HepG2 (cell line): ENCODE data around the gene SLC4A8.

DNA sequence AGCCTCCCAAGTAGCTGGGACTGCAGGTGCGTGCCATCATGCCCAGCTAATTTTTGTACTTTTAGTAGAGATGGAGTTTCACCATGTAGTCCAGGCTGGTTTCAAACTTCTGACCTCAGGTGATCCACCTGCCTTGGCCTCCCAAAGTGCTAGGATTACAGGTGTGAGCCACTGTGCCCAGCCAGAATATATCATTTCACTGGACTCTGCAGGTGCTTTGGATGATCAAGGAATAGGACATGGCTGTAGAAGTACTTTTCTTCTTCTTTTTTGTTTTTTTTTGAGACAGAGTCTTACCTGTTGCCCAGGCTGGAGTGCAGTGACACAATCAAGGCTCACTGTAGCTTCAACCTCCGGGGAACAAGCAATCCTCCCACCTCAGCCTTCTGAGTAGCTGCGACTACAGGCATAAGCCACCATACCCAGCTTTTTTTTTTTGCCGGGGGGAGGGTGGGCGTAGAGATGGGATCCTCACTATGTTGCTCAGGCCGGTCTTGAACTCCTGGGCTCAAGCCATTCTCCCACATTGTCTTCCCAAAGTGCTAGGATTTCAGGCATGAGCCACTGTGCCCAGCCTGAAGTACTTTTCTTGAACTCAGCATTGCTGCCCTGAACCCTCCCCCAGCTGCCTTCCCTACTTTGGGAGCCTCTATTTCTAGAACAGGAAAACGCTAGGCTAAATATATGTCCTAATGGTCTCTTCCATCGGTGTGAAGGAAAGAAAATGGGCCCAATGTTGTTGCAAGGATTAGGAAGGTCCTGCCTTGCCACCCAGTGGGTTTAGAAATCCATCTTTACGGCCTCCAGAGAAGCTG is 7.2 kb upstream of the CELA1 start:
- RRBS, 2 experiments = no CpG with 5 or more reads among the region's 9 CpGs
CAGE:
- cytosol, long polyA minus RNA = no peak
- cytosol, long polyA plus RNA = no peak
- long polyA plus RNA = no peak
- nucleus, long polyA minus RNA = no peak
- nucleus, long polyA plus RNA = no peak

DNA sequence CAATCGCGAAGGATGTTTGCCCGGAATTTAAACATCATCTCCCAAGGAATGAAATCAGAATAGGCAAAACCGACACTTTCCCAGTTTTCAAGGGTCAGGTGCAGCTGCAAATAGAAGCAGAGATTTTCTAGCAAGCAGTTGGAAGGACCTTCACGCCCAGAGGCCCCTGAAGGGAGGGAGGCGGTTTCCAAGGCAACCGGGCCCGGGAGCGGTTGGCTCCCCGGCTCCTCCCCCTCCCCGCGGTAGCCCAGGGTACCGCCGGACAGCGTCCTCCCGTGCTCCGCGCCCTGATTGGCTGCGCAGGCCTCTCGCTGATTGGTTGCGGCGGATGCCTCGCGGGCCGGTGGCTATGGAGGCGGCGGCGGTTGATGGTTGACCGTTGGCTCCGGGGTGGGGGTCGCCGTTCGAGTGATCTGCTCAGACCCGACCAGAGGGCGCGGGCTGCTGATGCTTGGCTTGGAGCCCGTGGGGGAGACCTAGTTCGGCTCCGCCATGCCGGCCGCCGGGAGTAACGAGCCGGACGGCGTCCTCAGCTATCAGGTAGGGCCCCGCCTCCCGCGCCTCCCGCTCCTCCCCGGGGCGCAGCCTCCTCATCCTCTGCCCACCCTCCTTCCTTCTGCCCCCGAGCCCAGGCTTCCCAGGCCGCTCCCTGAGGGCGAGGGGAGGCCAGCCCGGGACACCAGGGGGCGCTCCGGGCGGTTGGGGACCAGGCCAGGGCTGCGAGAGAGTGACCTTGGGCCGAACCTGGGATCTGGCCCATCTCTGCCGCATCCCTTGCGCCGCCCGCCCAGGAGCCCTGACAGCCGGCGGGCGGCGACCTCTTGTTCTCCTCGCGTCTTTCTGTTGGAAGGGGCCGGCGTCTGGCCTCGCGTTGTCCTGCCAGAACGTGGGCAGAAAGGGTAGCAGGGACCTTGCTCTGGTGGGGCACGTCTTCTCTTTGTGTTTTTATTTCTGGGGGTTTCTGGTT is at the start of gene SLC4A8:
Gene SLC4A8, plus strand, starts transcription at position 336 of the 967 bp plus-strand sequence.
- RRBS, 2 experiments = 3 to 4% methylated on average over 38 to 44 of the region's 77 CpGs
CAGE:
- cytosol, long polyA minus RNA = no peak
- cytosol, long polyA plus RNA = no peak
- long polyA plus RNA = no peak
- nucleus, long polyA minus RNA = no peak
- nucleus, long polyA plus RNA = no peak

GRCh38 chr12:51806751-51807298 is 7.9 kb downstream of the TMDD1 start:
- RRBS, 2 experiments = 59 to 64% methylated on average over 3 of the region's 19 CpGs
CAGE:
- cytosol, long polyA minus RNA = no peak
- cytosol, long polyA plus RNA = no peak
- long polyA plus RNA = no peak
- nucleus, long polyA minus RNA = no peak
- nucleus, long polyA plus RNA = no peak

DNA sequence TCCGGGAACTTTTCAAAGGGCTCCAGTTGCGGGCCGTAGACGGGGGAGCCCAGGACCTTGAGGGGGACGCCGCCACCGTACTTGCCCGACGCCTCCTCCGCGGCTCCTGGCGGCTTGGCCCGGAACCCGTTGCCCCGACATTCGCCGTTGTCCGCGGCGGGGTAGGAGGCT is 6.5 kb upstream of the TMDD1 start:
- RRBS, 2 experiments = no CpG with 5 or more reads among the region's 20 CpGs
CAGE:
- cytosol, long polyA minus RNA = no peak
- cytosol, long polyA plus RNA = no peak
- long polyA plus RNA = no peak
- nucleus, long polyA minus RNA = no peak
- nucleus, long polyA plus RNA = no peak

DNA sequence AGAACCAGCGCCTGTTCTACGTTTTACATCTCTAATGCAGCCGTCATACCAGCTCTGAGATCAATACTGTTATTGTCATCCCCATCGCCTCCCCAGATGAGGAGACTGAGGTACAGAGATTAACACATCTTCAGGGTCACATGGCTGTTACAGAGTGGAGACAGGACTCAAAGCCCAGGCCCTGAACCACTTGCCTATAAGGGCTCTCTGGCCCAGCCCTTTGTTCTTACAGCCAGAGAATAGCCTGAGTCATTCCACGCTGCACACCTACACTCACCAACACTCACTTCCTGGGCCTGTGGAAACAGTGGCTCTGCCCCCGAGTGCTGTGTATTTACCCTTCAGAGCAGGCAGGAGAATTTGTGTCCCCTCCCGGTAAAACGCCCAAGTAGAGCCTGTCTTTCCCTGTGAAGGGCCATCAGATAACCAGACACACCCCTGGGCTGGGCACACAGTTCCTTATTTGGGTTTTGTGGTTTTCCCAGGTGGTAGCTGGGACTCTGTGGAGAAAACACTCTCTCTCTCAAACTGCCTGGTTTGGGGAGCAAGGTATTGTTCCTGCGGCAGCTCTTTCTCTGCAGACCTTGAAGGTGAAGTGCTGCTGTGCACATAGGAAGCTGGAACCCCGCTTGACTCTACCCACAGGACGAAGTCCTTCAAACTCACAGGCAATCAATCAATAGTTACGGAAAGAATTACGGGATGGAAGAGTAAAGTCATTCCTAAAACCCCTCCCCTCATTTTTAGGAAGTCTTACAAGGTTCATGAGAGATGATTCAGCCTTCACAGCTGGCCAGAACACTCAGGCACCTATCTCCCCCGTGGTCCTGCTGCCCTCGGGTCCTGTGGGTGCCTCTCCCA is 13.3 kb upstream of the TMDD1 start:
- RRBS, 2 experiments = no CpG with 5 or more reads among the region's 15 CpGs
CAGE:
- cytosol, long polyA minus RNA = no peak
- cytosol, long polyA plus RNA = no peak
- long polyA plus RNA = no peak
- nucleus, long polyA minus RNA = no peak
- nucleus, long polyA plus RNA = no peak

DNA sequence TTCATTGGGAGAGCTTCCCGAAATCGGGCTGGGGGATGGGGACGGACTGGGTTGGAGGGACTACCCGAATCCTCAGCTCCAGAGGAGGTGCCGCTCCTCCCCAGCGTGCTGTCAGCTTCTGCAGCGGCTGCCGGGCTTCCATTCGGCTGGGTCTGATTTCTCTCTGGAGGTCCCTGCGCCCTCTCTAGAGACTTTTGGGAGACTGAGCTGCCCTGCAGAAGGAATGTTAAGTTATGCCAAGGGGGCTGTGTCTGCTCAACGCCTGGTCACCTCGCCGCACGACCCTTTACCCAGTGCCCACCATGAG is 15.9 kb upstream of the FIGNL2 start:
- RRBS, 2 experiments = no CpG with 5 or more reads among the region's 14 CpGs
CAGE:
- cytosol, long polyA minus RNA = no peak
- cytosol, long polyA plus RNA = no peak
- long polyA plus RNA = no peak
- nucleus, long polyA minus RNA = no peak
- nucleus, long polyA plus RNA = no peak

DNA sequence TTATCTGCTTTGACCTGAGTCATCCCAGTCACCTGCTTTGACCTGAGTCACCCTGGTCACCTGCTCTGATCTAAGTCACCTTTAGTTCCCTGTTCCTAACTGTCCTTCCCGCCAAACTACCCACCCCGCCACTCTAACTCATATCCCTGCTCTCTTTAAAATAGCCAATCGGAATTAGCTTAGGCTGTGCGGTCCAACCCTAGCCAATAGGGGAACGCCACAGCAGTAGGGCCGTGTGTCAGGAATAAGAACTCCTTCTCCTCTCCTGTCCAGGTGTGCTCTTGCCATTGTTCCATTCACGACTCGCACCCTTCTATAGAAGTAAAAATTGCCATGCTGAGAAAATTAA is 3.1 kb upstream of the ANKRD33 start:
- RRBS, 2 experiments = no CpG with 5 or more reads among the region's 8 CpGs
CAGE:
- cytosol, long polyA minus RNA = no peak
- cytosol, long polyA plus RNA = no peak
- long polyA plus RNA = no peak
- nucleus, long polyA minus RNA = no peak
- nucleus, long polyA plus RNA = no peak

DNA sequence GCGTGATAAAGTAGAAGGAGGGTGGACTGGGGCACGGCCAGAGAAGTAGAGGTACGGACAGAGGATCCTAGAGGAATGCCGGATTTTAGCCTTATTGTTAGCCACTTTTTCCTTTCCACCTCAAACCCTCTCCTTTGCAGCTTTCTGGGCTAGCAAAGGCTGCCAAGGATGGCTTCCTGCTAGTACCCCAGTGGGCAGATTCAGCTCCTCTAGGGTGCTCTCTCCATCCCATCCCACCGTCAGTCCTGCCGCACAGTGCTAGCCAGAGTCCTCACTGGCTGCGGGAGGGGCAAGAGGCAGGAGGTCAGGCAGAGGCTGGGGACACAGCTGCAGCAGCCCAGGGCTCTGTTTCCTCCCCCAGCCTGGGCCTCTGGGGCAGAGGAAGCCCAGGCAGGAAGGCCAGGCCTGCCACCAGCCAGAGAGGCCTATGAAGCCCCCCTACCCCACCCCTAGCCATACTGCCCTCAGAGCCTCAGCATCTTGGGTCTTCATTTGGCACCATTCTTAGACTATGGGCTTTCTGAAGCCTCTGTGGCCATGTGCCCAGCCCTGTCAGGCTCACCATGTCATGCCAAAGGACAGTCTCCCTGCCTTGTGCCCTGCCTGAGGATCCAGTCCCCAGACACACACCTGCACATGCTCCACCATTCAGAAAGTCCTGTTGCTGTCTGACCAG is 3.3 kb downstream of the ACVRL1 start:
- RRBS, 2 experiments = no CpG with 5 or more reads among the region's 7 CpGs
CAGE:
- cytosol, long polyA minus RNA = no peak
- cytosol, long polyA plus RNA = no peak
- long polyA plus RNA = no peak
- nucleus, long polyA minus RNA = no peak
- nucleus, long polyA plus RNA = no peak

GRCh38 chr12:51922187-51923394 is 15.3 kb downstream of the ACVRL1 start:
- RRBS, 2 experiments = 96% methylated on average over 2 of the region's 16 CpGs
CAGE:
- cytosol, long polyA minus RNA = no peak
- cytosol, long polyA plus RNA = no peak
- long polyA plus RNA = no peak
- nucleus, long polyA minus RNA = no peak
- nucleus, long polyA plus RNA = no peak

DNA sequence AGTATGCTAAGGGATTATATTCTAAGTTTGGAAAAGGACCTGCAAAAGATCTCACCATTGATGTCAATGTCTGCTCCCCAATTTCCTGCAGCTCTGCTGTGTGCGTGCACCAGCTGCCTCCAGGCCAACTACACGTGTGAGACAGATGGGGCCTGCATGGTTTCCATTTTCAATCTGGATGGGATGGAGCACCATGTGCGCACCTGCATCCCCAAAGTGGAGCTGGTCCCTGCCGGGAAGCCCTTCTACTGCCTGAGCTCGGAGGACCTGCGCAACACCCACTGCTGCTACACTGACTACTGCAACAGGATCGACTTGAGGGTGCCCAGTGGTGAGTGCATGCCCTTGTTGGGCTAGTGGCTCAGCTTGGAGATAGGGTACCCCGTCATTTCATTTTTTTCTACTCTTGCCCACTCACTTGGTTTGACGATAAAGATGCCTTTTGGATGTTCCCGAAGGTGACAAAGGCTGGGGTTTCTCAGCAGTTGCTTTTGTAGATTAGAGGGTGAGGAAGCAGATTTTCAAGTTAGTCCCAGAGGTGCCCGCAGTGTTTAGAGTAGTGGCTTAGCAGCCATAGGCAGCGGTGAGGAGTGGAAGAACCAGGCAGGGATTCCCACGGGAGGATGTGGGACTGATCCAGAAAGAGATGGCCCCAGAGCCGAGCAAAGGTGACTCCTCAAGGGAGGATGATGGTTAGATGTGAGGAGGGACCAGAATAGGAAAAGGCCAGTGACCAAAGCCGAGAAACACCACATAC is 23.9 kb downstream of the ACVR1B start:
- RRBS, 2 experiments = no CpG with 5 or more reads among the region's 15 CpGs
CAGE:
- cytosol, long polyA minus RNA = no peak
- cytosol, long polyA plus RNA = no peak
- long polyA plus RNA = no peak
- nucleus, long polyA minus RNA = no peak
- nucleus, long polyA plus RNA = no peak

DNA sequence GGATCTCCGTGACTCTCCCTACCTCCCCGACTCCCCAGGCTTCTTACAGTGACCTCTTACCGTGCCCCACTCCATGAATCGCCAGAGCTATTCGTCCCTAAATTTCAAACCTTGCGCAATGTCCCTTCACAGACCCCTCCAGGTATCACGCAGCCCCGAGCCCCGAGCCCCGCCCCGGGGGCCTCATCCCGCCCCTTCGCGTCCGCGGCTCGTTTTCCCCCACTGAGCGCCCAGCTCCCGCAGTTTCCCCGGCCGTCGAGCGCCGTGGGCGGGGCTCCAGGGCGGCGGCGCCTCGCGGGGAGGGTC is 257 bp upstream of the TAMALIN start:
- RRBS, 2 experiments = 28 to 40% methylated on average over 9 of the region's 30 CpGs
CAGE:
- cytosol, long polyA minus RNA = no peak
- cytosol, long polyA plus RNA = no peak
- long polyA plus RNA = no peak
- nucleus, long polyA minus RNA = no peak
- nucleus, long polyA plus RNA = no peak

DNA sequence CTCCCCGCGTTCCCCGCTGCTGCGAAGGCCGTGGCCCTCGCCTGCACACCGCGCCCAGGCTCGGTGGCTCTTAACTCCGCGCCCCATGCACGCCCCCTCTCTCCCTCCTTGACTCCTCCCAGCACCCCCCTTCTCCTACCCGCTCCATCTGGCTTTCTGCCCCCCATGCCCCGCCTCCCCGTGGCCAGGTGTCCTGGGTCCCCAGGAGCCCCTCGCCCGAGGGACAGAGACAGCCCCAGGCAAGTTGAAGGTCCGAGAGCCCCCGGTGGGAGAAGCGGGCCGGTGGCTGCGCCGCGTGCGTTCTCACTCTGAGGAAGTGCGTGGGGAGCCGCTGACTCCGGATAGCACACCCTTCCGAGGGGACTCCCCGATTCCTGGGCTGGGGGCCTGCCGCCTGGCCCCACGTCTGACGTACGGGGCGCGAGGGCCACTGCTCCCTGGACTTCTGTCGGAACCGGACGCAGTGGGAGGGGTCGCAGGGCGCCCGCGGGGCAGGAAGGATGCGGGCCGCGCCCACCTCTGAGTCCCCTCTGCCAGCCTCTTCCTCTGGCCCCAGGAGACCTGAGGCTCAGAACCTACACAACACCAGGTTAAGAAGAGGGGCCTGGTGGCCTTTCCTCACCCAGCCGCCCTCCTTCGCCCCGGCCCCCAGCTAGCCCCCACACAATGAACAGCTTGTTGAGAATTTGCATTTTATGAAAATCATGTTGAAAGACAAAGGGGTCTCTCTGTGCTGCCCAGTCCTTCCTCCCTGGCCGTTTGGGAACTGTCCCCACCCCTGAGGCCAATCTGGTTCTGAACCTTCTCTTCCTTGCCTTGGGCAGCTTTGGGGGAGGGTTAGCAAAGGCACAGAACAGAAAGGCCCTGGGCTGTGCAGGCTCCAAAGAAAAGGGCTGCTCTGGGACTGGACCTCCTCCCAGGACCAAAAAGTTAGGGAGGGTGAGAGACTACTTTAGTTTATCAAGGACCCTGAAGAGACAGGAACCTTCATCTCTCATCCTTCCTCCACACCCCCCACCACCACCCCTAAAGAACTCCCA is 975 bp downstream of the TAMALIN start:
- RRBS, 2 experiments = 90 to 94% methylated on average over 8 of the region's 50 CpGs
CAGE:
- cytosol, long polyA minus RNA = no peak
- cytosol, long polyA plus RNA = no peak
- long polyA plus RNA = no peak
- nucleus, long polyA minus RNA = no peak
- nucleus, long polyA plus RNA = no peak

- RRBS, 2 experiments = no CpG with 5 or more reads among the region's 10 CpGs
CAGE:
- cytosol, long polyA minus RNA = no peak
- cytosol, long polyA plus RNA = no peak
- long polyA plus RNA = no peak
- nucleus, long polyA minus RNA = no peak
- nucleus, long polyA plus RNA = no peak
These were observed 2.0 kb downstream of the TAMALIN start for GRCh38 chr12:52008441-52009418.

DNA sequence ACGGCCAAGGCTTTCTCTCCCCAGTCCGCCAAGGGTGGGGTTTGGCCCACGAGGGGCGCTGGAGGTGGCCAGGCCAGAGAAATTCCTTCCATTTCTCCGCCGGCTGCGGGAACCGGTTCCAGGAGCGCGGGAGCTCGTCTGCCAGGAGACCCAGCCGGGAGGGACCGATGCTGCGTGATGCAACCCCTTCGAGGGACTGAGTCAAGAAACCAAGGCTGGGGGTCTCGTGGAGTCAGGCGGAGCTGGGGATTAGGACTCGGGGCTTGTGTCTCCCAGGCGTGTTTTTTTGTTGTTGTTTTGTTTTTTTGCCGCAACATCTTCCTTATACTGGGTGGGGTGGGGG is 13.6 kb upstream of the NR4A1 start:
- RRBS, 2 experiments = 2 to 10% methylated on average over 5 of the region's 20 CpGs
CAGE:
- cytosol, long polyA minus RNA = no peak
- cytosol, long polyA plus RNA = no peak
- long polyA plus RNA = no peak
- nucleus, long polyA minus RNA = no peak
- nucleus, long polyA plus RNA = no peak

GRCh38 chr12:52054708-52055266 is 3.5 kb downstream of the NR4A1 start:
- RRBS, 2 experiments = no CpG with 5 or more reads among the region's 20 CpGs
CAGE:
- cytosol, long polyA minus RNA = no peak
- cytosol, long polyA plus RNA = no peak
- long polyA plus RNA = no peak
- nucleus, long polyA minus RNA = no peak
- nucleus, long polyA plus RNA = no peak

DNA sequence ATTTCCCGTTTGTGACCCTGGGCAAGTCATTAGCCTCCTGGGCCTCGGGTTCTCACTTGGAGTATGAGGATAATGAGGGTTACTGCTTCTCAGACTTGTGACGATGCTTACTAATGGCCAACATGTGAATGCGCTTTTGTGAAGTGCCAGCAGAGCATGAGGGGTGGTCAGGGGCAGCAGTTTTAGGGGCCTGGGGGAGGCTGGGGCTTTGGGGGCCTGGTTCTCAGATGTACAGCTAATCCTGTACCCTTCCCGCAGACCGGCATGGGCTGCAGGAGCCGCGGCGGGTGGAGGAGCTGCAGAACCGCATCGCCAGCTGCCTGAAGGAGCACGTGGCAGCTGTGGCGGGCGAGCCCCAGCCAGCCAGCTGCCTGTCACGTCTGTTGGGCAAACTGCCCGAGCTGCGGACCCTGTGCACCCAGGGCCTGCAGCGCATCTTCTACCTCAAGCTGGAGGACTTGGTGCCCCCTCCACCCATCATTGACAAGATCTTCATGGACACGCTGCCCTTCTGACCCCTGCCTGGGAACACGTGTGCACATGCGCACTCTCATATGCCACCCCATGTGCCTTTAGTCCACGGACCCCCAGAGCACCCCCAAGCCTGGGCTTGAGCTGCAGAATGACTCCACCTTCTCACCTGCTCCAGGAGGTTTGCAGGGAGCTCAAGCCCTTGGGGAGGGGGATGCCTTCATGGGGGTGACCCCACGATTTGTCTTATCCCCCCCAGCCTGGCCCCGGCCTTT is 7.4 kb downstream of the NR4A1 start:
- RRBS, 2 experiments = no CpG with 5 or more reads among the region's 24 CpGs
CAGE:
- cytosol, long polyA minus RNA = no peak
- cytosol, long polyA plus RNA = no peak
- long polyA plus RNA = no peak
- nucleus, long polyA minus RNA = no peak
- nucleus, long polyA plus RNA = start-site peak on the plus strand centred at position 716 of the sequence, 39 bp wide, 9 and 17 reads in 2 replicates

DNA sequence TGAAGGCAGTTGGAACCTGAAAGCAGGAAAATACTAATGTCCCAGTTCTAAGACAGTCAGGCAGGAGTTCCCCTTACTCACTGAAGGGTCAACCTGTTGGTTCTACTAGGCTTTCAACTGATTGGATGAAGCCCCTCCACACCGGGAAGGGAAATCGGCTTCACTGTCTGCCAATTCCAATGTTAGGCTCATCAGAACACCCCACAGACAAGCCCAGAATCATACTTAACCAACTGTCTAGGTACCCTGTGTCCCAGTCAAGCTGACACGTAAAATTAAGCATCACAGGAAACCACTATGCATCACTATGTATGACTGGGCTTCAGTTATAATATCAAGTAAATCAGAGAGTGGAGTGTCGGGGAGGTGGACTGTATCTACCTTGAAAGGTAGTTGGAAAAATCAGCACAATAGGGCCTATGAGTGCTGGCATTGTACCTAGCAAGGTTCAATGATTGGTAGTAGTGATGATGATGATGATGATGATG is 3.5 kb upstream of the ATG101 start:
- RRBS, 2 experiments = no CpG with 5 or more reads among the region's 4 CpGs
CAGE:
- cytosol, long polyA minus RNA = no peak
- cytosol, long polyA plus RNA = no peak
- long polyA plus RNA = no peak
- nucleus, long polyA minus RNA = no peak
- nucleus, long polyA plus RNA = no peak

GRCh38 chr12:52068988-52069271 is 848 bp upstream of the ATG101 start:
- RRBS, 2 experiments = no CpG with 5 or more reads among the region's 4 CpGs
CAGE:
- cytosol, long polyA minus RNA = no peak
- cytosol, long polyA plus RNA = no peak
- long polyA plus RNA = no peak
- nucleus, long polyA minus RNA = no peak
- nucleus, long polyA plus RNA = no peak

DNA sequence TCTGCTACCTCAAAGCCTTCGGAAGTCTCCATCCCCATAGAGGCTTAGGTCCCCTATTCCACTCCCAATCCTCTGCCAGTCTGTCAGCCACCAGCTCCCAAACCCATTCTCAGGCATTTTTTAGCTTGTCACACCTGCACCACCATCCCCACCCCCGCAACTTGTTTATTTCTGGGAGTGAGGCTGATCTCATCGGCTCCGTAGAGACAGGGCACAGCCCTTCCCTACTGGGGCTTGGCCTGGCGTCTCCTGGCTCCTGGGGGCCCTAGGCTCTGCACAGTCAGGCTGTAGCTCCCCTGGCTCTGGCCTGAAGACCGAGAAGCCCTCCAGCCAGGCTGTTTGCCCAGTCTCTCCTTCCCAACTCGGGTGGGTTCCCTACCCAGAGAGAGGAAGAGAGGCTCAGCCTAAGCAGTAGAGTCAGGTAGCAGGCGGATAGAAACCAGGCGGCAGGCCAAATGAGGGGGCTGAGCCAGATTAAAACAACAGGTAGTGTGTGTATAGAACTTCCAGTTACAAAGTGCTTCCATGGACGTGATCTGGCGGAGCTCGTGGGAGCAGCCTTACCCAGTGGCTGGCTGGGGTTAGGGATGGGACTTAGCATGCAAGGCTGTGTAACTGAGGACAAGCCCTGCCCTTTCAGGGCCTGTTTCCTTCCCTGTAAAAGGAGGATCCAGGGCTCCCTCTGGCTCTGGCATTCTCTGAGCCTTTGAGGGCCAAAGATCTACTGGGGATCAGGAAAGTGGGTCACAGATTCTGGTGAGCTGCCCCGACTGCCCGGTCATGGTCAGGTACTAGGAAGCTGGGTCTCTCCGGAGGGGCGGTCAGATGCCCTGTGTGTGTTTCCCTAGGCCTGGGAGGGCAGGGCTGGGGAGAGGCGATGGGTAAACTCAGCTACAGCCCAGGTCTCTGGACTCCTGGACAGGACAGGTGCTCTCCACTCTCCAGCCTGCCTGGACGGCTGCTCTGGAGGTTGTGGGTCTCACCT is 8.3 kb downstream of the KRT80 start:
- RRBS, 2 experiments = no CpG with 5 or more reads among the region's 18 CpGs
CAGE:
- cytosol, long polyA minus RNA = no peak
- cytosol, long polyA plus RNA = no peak
- long polyA plus RNA = no peak
- nucleus, long polyA minus RNA = no peak
- nucleus, long polyA plus RNA = no peak

DNA sequence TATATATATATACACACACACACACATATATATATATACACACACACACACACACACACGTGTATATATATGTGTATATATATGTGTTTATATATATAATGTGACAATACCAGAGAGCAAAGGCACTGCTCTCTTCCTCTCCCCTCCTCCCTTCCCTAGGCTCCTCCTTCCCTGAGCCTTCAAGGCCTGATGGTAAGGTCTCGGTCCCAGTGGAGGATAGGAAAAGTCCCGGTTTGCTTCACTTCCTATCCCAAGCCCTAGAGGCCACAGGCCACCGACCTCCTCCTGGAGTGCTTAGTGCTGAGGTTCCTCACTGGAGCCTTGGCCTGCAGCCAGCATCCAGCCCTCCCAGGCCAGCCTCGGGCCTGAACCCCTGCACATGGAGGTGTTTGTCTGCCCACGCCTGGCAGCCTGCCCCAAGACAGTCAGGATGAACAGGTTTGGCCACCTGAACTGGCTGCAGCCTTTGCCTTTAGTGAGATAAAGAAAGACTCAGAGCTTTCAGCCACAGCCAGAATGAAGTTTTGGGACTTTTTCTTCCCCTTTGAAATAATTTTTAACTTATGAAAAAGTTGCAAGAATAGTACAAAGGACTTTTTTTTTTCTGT is 15.9 kb upstream of the KRT7 start:
- RRBS, 2 experiments = no CpG with 5 or more reads among the region's 6 CpGs
CAGE:
- cytosol, long polyA minus RNA = no peak
- cytosol, long polyA plus RNA = no peak
- long polyA plus RNA = no peak
- nucleus, long polyA minus RNA = no peak
- nucleus, long polyA plus RNA = no peak